GM23248 (cell line): ENCODE measurements around a stretch of chr10.

DNA sequence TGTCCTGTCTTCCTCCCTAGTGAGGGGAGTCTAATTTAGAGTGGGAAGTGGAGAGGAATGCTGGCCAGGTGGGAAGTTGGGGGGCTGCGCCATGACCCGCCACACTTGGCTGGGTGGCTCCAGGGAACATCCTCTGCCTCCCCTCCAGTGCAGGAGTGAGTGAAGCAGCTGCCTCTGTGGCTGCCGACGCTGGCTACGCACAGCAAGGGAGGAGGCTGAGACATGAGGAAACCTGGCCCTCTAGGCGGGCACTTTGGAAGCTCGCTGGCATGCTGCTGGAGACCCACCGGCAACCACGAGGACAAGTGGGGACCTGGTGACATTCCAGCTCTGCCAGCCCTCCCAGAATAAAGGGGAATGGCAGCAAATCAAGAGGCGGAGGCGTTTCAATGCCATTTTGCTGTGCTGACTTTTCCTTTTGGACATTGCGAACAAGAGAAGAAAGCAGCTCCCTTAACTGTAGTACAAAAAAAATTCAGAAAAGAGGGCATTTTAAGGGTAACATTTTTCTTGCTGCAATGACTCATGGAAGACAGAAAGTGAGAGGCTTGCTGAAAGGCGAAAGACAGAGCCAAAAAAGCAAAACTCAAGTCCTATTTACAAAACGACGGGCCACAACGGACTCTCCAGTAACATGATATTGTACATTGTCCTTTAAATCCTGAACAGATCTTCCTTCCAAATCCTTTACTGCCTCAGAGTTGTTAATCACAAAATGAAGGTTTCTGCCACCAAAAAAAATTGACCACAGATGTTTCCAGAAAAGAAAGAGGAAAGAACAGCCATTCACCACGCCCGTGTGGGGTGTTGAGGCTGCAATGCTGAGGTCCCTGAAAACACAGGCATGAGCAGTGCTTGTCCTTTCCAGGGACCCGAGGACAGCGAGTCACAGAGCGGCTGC lies 121.3 kb upstream of the PITRM1 start:
- RAMPAGE, long total RNA: no peak

- RAMPAGE, long total RNA: no peak
These were observed 295.7 kb upstream of the PITRM1 start for GRCh38 chr10:3468071-3468799.

GRCh38 chr10:3747121-3748451 lies 37.4 kb downstream of the KLF6 start:
- RAMPAGE, long total RNA: no peak

- RAMPAGE, long total RNA: no peak
These were observed 23.8 kb downstream of the KLF6 start for GRCh38 chr10:3761223-3761639.

GRCh38 chr10:3762735-3763613 lies 22.0 kb downstream of the KLF6 start:
- RAMPAGE, long total RNA: no peak

GRCh38 chr10:3773961-3774637 lies 10.9 kb downstream of the KLF6 start:
- RAMPAGE, long total RNA: no peak

GRCh38 chr10:3775902-3776313 lies 9.1 kb downstream of the KLF6 start:
- RAMPAGE, long total RNA: no peak

GRCh38 chr10:3777772-3778731 lies 7.0 kb downstream of the KLF6 start:
- RAMPAGE, long total RNA: no peak

DNA sequence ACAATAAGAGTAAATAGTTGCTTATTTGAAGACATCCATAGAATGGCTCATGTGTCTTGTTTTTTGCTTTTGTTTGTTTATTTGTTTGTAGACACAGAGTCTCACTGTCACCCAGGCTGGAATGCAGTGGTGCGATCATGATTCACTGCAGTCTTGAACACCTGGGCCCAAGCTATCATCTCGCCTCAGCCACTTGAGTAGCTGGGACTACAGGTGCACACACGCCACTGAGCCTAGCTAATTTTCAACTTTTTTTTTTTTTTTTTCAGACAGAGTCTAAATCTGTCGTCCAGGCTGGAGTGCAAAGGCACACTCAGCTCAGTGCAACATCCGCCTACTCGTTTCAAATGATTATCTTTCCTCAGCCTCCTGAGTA lies 83.2 kb upstream of the KLF6 start:
- RAMPAGE, long total RNA: no peak

DNA sequence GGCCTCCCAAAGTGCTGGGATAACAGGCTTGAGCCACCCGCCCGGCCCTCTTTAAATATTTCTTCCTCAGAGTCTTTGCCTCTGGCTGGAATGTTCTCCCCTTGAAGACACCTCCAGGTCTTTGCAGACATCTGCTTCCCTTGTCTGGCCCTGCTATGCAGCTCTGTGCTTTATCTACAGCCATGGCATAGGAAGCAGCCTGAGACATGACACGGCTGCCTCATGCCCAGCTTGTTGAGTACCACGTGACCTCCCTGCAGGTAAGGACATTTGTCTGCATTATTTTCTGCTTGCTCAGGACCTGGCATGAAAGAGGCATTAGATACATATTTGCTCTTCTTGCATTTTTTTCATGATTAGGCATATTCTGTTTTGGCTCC lies 113.8 kb upstream of the KLF6 start:
- RAMPAGE, long total RNA: no peak

GRCh38 chr10:3904461-3904849 lies 119.4 kb upstream of the KLF6 start:
- RAMPAGE, long total RNA: no peak

- RAMPAGE, long total RNA: no peak
These were observed 126.7 kb upstream of the KLF6 start for GRCh38 chr10:3911503-3912407.

GRCh38 chr10:4061967-4062509 lies 277.0 kb upstream of the KLF6 start:
- RAMPAGE, long total RNA: no peak

- RAMPAGE, long total RNA: no peak
These were observed 295.1 kb upstream of the KLF6 start for GRCh38 chr10:4080159-4080539.

GRCh38 chr10:4086378-4086926 lies 301.4 kb upstream of the KLF6 start:
- RAMPAGE, long total RNA: no peak

DNA sequence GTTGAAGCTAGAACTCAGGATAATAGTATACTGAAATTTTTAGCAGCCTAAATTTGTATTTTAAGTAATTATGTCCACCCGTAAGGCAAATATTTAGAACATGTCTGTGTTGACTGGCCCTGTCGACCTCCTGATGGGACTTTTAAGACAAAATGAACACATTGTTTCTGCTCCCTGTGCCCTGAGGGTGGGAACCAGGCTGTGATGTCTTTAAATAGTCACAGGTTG lies 494.9 kb upstream of the AKR1E2 start:
- RAMPAGE, long total RNA: no peak

DNA sequence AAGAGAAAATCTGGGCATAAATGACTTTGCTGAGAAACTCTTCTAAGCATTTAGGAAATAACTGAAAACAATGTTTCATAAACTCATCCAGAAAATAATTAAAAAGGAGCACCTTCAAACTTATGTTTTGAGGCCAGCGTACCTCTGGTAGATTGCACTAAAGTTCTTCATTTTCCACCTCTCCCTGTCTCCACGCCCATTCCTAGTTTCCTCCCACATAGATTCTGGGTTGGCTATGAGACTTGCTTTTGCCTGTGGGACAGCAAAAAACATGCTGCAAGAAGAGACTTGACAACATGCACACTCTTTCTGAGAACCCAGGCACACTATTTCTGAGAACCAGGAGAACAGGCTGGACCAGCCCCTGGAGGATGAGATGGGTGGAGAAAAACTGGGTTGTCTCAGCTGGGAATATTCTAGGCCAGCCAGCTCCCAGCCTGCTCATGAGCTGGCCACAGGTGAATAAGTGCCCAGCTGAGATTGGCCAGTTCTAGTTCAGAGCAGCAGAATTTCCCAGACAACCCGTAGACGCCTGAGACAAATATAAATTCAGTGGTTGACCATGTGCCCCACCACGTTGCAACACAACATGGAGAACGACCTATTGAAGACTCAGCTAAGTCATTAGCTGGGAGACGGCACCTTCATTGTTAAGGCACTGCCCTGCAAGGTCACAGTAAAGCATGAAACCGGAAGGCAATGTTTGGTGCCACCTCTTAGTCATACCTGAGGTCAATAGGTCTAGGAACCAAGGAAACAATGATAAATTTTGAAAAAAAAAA lies 92.8 kb upstream of the AKR1E2 start:
- RAMPAGE, long total RNA: no peak

- RAMPAGE, long total RNA: no peak
These were observed 41.5 kb downstream of the AKR1E2 start for GRCh38 chr10:4867389-4867995.

- RAMPAGE, long total RNA: no peak
These were observed 60.1 kb upstream of the AKR1C1 start for GRCh38 chr10:4903148-4903578.

GRCh38 chr10:4968549-4969585 lies 5.7 kb downstream of the AKR1C1 start:
- RAMPAGE, long total RNA: no peak